Metastatic Breast Carcinoma in the Brain (tissue), 10 donors: ENCODE measurements around the genes RHOT2, CCDC78 and RPUSD1.

DNA sequence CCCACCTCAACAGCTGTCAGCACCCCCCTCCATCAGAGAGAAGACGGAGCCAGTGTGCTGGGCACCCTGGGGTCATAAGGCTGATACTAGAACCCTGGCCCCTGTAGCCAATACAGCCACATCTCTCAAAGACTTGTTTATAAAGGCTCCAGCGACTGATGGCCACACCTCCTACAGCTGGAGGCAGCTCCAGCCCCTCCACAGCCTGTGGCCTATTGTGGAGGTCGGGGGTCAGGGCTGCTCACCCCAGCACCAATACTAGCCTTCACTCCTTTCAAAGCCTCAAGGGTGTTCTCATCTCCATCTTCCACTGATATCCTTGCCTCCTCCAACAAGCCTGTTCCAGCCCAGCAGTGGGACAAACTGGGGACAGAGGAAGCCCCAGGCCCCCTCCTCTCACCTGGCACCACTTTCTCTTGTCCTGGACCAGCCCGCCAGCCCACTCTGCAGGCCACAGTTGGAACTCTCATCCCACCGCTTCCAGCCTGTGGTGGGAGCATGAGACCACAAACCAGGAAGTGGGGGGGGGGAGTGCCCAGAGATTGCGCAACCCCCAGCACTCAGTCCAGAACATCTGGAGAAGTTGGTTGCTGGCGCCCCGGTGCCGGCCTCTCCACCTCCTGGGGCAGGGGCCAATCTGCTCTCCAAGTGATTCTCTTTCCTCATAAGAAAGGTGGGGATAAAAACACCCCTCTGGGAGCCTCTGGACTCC is 2.0 kb upstream of the MPG start:
- PRO-cap, 10 experiments, result peak in 1 of 10 experiments; most common minus-strand start position 112 of the sequence (in 1)

- PRO-cap, 10 experiments, result no peak in any of the 10 experiments
Observed at GRCh38 chr16:84188-84596, 6.2 kb downstream of the MPG start.

- PRO-cap, 10 experiments, result peak in 2 of 10 experiments; most common plus-strand start chr16:398244 (in 1); most common minus-strand start chr16:398171 (in 2)
Observed at GRCh38 chr16:398015-398597, 1.1 kb downstream of the NME4 start.

GRCh38 chr16:426102-426306 is 555 bp downstream of the RAB11FIP3 start:
- PRO-cap, 10 experiments, result no peak in any of the 10 experiments

DNA sequence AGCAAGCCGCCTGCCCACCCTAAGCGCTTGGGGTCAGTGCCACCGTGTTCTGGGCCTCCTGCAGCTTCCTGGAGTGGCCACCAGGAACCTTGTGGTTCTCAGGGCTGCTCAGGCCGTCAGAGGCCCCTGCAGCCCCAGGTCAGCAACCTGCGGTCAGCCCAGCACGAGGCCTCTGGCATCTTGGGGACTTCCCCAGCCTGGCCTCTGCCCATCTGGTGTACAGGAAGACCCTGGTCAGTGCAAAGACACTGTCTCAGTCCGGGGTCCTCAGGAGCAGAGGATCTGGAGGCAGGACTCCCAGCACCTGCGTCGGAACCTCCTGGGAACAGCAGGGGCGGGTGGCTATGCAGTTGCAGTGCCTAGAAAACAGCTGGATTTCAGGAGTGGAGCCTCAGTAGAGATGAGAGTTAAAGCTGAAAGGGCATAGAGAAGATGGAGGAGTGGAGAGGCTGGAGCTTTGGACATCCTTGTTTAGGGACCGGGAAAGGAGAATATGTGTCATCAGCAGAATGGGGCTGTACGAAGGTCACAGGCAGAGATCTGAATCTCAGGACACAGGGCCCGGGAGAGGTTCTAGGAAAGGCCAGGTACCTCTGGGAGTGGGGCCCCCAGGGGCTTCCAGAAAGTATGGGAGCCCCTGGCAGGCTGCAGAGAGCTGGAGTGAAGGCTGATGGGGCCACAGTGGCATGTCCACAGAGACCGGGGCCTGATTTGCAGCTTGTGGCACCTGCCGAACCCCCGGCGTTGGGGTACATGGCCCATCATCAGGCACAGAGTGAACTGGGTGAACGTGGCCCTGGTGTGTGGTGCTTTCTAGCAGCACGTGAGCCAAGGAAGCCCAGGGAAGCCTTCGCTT is 13.2 kb upstream of the CAPN15 start:
- PRO-cap, 10 experiments, result no peak in any of the 10 experiments

DNA sequence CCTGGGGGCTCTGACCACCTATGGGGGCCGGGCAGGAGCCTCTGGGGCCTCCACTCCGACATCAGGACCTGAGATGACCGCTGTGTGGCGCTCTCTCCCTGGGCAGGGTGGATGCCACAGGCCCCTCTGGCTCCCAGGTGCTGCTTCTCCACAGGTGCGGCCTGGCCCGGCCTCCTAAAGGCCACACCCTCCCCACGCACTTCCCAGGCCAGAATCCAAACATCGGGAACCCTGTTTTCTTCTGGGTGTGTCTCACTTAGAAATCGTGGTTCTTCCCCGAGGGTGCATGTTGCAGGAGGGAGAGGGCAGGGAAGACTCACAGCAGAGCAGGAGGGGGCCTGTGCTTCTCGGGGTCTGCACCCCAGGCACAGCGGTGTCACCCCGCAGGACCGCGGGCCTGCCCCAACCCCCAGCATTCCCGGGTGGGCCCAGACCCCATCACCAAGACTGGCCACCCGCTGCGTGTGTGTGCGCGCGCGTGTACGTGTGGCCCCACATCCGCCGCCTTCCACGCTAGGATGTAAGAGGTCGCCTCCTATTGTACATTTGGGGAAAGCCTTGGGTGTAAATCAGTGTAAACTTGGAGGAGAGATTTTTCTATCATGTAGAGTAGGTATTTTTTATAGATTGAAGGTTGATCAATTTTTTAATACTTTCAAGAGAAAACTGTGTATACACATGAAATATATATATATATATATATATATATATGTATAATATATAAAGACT is 5.8 kb upstream of the CAPN15 start:
- PRO-cap, 10 experiments, result no peak in any of the 10 experiments

DNA sequence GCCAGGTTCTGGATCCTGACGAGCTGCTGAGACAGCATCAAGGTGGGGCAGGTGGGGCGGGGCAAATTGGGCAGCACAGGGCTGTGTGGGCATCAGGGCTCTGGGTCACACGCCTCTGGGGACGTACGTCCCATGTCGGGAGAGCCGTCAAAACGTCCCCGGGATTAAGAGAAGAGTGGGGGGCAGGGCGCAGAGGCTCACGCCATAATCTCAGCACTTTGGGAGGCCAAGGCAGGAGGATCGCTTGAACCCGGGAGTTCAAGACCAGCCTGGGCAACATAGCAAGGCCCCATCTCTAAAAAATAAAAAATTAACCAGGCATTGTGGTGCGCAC is 4.9 kb upstream of the CAPN15 start:
- PRO-cap, 10 experiments, result no peak in any of the 10 experiments

DNA sequence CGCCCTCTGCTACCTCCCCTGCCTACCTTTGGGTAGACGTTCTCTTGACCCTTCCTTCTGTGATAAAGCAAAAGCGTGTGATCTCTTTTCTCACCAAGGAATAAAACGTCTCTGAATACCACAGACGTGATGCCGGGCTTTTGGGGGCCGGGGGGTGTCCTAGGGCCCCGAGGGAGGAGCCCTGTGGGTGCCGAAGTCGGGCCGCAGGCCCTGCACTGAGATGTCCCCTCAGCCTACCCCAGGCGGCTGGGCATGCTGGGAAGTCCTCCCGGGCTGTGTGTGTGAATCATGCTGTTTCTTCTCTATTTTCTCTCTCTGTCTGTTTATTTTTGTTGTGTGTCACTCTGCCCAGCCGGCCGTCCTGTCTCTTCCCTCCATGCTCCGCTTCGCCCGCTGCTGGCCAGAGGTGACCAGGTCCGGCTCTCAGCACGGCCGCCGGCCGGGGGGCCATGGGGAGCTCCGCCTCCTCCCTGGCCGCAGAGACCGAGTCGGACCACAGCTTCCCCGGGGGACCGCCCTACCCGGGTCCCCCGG is 12.3 kb downstream of the CAPN15 start:
- PRO-cap, 10 experiments, result no peak in any of the 10 experiments

- PRO-cap, 10 experiments, result no peak in any of the 10 experiments
Observed at GRCh38 chr16:546687-547482, 13.3 kb upstream of the PRR35 start.

- PRO-cap, 10 experiments, result peak in 1 of 10 experiments; most common plus-strand start chr16:555249 (in 1)
Observed at GRCh38 chr16:554964-555556, 5.1 kb upstream of the PRR35 start.

- PRO-cap, 10 experiments, result no peak in any of the 10 experiments
Observed at GRCh38 chr16:578884-579558, 9.3 kb downstream of the PIGQ start.

DNA sequence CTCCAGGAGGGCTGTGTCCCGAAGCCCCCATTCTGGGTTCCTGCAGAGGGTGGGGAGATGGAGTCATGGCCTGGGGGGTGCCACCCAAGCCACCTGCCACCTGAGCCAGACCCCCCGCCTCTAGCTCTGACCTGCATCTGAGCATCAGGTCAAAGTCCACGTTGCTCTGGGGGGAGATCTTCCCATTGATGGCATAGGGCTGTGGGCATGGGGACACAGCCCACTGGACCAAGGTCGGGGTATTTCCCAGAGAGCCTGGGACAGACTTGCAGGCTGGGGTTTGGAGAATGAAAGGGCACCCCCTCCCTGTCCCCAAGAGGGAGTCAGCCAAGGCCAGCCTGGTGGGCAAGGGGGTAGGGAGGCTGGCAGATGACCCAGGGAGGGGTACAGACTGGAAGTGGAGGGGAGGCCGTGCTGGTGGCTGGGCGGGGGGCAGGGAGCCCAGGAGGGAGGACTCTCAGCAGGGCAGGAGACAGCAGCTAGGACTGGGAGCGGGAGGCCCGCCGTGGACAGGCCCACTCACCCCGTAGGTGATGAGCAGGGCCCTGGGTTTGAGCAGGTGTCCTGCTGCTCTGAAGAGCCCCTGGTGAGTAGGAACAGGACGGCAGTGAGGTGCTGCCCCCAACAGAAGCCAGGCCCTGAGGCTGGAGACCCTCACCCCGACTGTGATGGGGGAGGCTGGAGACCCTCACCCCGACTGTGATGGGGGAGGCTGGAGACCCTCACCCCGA is 1.2 kb downstream of the METTL26 start:
- PRO-cap, 10 experiments, result no peak in any of the 10 experiments

GRCh38 chr16:655406-656132 is 6.4 kb downstream of the WDR90 start:
- PRO-cap, 10 experiments, result no peak in any of the 10 experiments

DNA sequence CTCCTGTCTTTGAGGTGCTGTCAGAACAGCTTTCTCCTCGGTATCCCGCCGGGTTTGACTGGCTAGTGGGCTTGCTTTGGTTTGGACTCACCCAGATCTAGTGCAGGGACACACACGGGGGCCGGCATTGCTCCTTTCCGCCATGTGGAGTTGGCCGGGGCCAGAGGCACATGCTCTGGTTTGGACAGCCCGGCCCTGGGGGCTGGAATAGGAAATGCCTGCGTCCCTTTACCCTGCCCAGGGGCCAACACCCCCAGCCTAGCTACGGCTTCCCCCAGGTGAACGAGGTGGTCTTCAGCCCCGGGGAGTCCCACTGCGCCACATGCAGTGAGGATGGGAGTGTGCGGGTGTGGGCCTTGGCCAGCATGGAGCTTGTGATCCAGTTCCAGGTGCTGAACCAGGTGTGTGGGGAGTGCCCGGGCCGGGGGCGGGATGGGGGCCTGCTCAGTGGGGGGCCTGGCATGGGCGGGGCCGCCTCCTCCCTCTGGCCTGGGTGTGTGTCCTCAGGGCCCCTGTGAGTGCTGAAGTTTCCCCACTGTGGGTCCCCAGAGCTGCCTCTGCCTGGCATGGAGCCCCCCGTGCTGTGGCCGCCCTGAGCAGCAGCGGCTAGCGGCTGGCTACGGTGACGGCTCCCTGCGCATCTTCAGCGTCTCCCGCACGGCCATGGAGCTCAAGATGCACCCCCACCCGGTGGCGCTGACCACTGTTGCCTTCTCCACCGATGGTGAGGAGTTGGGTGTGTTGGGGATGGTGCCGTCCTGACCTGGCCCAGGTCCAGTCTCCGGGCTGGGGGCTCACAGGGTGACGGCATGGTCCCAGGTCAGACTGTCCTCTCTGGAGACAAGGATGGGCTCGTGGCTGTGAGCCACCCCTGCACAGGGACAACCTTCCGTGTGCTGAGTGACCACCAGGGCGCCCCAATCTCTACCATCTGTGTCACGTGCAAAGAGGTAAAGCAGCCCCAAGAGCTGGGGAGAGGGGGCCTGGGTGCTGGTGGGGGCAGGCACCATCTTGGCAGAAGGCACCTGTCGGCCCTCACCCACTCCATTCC is 2.2 kb upstream of the RHOT2 start:
- PRO-cap, 10 experiments, result no peak in any of the 10 experiments

- PRO-cap, 10 experiments, result peak in 10 of 10 experiments; most common plus-strand start chr16:668110 (in 6); most common minus-strand start chr16:667929 (in 1)
Observed at GRCh38 chr16:667524-668849, at the start of gene RHOT2. Gene RHOT2 (plus strand): TSS chr16:668132.

DNA sequence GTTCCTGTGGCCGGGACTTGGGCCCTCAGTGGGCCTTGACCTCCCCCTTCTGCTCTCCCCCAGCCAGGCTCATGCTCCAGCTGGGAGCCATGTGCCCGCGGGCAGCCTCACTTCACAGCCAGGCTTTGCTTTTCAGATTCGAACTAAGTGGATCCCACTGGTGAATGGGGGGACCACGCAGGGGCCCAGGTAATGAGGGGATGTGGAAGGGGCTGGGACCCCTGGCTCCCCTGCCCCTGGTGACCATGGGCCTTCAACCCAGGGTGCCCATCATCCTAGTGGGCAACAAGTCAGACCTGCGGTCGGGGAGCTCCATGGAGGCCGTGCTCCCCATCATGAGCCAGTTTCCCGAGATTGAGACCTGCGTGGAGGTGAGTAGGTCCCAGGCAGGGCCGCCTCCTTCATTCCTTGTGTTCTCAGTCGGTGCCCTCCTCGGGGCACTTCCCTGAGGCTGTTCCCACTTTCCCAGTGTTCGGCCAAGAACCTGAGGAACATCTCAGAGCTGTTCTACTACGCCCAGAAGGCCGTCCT is 2.1 kb downstream of the RHOT2 start:
- PRO-cap, 10 experiments, result no peak in any of the 10 experiments

DNA sequence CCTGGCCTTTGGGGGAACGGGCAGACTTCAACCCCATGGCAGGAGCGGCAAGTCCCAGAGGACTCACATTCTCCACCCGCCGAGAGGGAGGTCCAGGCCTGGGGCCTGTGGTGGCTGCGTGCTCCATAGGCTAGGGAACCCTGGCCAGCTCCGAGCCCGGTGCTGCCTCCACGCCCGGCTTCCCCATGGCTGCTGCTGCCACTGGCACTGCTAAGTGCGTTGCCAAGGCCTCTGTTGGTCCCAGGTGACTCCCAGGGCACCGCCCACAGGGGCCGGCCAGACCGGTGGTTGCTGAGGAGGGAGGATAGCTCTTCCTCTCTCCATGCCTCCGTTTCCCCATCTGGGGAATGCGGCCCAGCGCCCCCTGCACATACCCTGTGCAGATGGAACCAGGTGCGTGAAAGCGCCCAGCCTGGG is at the start of gene CCDC78:
Gene CCDC78 (minus strand): TSS at position 203 of the 417 bp plus-strand sequence.
- PRO-cap, 10 experiments, result peak in 10 of 10 experiments; most common plus-strand start position 279 of the sequence (in 5); most common minus-strand start position 197 of the sequence (in 6)

- PRO-cap, 10 experiments, result peak in 10 of 10 experiments; most common minus-strand start chr16:788392 (in 7)
Observed at GRCh38 chr16:787826-788506, at the start of gene RPUSD1. Gene RPUSD1 (minus strand): TSS chr16:788381.

GRCh38 chr16:806836-807714 is 6.5 kb upstream of the GNG13 start:
- PRO-cap, 10 experiments, result peak in 4 of 10 experiments; most common plus-strand start chr16:807112 (in 2); most common minus-strand start chr16:807587 (in 1)

GRCh38 chr16:872956-873405 is 72.4 kb upstream of the GNG13 start:
- PRO-cap, 10 experiments, result no peak in any of the 10 experiments